Jurkat, Clone E6-1 (cell line): ENCODE measurements around a stretch of chr3.

GRCh38 chr3:152298509-152299162 is 29.9 kb downstream of the MBNL1 start:
- RRBS, result no CpG with 5 or more reads among the region's 10 CpGs

- RRBS, result no CpG with 5 or more reads among the region's 5 CpGs
These were observed 37.2 kb downstream of the MBNL1 start for GRCh38 chr3:152305503-152306823.

DNA sequence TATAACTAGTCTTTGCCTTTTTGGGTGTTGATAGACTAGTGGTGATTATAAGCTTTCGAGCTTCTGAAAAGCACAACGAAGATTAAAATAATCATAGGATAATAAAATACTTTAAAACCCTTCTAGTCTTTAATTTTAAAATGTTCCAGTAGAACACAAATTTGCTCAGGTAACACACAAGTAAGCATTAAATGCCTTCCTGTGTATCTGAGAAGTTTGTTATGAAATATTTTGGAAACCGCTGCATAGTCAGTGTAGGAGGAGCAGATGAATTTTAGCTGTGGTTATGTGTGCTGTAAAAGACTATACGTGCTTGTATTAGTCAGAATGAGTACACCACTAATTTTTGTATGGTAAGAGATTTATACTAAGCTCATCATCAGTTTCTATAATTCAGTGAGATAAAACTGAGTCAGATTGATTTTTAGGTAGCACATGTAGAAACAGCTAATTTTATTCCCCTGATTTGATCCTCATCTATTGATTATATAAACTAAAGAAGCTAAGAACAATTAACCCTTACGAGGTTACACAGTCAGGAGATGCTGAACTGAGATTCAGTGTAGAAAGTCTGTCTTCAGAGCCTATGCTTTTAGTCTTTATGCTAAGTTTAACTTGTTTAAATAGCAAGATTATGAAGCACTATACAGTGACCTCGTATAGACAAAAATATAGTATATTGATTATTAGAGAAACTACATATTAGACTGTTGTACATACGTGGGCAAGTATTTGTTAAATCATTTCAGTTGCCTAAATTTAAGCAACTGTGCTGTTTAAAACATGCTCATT is 41.3 kb downstream of the MBNL1 start:
- RRBS, result no CpG with 5 or more reads among the region's 7 CpGs

DNA sequence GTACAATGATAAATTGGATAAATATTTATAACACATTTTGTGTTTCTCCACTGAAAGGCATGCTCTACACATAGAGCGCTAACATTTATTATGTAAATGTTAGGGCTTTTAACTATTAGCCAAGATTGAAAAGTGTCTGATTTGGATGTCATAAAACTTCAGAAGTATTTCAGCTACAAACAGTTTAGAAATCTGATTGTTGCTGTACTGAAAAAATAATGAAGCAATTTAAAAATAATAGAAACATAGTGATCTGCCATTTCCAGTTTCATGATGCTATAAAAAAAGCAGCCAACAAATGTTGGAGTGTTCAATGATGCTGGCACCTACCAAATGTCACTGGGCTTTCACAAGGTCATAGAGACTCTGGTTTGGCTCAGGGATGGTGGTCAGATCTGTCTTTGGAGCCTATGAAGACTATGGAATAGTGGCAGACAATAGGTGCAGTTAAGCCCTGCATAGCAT is 137.0 kb downstream of the MBNL1 start:
- RRBS, result no CpG with 5 or more reads among the region's 1 CpG

- RRBS, result no CpG with 5 or more reads among the region's 4 CpGs
These were observed 3.0 kb upstream of the RAP2B start for GRCh38 chr3:153159039-153159330.

DNA sequence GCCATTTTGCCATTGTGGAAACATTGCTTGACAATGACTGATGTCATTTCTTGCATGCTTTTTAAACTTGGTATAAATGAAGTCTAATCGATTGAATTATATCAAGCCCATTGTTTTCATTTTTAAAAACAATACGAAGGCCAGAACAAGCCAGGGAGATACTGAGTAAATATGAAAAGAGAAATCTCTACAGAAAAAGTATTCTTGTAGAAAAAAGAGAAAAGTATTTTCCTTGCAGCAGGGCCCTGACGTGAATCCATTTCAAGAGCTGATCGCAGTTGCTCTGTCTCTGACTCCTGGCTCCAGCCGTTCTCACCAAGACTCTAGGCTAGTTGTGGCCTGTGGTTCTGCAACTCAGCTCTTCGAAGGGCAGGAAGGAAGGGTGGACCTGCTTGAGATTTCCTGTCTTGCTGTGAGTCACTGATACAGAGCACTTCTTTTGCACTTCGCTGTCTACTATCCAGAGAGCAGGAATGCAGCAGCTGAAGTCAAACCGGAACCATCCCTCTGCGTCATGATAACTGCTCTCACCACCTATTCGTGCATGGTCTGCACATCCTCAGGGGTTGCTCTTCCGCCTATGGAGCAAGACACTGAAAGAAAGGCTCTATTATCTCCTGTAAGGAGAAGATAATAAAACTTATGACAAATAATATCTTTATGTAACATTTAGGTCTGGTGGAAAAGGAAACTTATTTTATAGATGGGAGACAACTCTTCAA is 59.7 kb downstream of the RAP2B start:
- RRBS, result no CpG with 5 or more reads among the region's 11 CpGs

GRCh38 chr3:154089322-154089879 is 31.8 kb upstream of the ARHGEF26 start:
- RRBS, result no CpG with 5 or more reads among the region's 14 CpGs

DNA sequence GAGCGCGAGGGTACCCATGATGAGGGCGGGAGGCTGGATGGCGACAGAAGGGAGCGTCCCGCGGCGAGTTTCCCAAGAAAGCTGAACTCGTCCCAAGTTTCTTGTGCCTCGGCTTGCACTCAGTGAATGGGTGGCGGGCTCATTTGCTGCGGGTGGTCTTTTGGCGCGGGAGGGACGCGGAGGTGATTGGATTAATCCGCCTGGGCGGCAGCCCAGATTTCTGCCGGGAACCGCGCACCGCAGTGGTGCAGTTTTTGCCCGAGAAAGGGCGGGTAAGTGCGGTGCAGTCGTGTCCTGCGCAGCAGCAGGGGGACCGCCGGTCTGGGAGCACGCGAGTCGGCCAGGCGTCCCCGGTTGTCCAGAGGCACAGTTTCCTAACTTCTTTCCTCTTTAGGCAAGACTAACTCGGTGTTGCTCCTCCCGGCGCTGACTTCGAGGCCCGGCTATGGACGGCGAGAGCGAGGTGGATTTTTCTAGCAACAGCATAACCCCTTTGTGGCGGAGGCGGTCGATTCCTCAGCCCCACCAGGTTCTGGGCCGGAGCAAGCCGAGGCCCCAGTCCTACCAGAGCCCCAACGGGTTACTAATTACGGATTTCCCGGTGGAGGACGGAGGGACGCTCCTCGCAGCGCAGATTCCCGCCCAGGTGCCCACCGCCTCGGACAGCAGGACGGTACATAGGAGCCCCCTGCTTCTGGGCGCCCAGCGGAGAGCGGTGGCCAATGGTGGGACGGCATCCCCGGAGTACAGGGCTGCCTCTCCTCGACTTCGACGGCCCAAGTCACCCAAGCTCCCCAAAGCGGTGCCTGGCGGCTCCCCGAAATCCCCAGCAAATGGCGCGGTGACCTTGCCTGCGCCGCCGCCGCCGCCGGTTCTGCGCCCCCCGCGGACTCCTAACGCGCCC is 610 bp downstream of the ARHGEF26 start:
- RRBS, result 65% methylated on average over 21 of the region's 82 CpGs

DNA sequence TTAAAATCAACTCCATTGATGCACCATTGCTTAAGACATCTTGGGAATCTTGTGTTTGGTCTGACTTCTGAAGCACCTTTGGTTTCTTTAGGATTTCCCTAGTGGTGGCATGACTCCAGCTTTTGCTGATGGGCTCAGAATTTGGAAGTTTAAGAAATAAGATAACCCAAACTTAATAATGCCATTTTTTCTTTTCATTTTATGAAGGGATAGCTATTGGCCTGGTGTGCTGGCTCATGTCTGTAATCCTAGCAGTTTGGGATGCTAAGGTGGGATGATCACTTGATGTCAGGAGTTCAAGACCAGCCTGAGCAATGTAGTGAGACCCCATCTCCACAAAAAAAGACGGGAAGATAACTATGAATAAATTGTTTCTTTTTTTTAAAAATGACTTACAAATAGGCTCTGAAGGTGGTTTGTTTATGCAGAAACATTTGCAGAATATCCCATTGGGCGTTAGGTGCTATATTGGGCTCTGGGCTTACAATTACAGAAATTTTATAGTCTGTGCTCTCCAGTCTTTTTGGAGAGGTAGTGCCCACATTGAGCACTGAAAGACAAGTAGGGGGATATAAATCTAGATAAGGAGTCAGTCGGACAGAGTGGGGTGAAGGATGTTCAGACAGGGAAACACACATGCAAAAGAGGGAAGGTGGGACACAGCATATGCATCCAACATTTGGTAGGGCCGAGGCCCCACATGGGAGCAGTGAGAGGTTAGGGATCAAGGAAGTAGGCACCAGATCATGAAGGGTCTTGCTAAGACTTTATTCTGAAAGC is 92.4 kb downstream of the ARHGEF26 start:
- RRBS, result no CpG with 5 or more reads among the region's 4 CpGs

- RRBS, result 4% methylated on average over 3 of the region's 9 CpGs
These were observed 605 bp downstream of the SLC33A1 start for GRCh38 chr3:155853731-155853912.

DNA sequence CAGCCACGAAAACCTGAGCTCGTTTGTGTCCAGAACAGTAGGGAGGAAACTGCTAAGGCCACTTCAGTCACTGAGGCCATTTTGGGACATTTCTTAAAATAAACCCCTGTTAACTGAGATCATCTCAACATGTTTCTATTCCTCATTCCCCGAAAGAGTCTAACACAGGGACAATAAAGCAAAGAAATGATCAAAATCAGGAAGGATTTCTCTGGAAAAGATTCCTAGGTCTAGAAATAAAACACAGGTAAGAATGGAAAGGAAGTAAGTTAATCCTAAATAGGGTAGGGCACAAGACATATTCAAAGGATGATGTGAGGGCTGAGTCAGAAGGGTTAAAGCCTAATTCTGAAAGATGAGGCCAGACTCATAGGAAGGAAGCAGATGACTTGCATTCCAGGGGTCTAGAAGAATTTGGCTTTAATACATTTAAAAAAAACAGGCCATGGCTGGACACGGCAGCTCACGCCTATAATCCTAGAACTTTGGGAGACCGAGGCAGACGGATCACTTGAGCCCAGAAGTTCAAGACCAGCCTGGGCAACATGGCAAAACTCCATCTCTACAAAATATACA is 3.3 kb downstream of the SSR3 start:
- RRBS, result no CpG with 5 or more reads among the region's 7 CpGs

DNA sequence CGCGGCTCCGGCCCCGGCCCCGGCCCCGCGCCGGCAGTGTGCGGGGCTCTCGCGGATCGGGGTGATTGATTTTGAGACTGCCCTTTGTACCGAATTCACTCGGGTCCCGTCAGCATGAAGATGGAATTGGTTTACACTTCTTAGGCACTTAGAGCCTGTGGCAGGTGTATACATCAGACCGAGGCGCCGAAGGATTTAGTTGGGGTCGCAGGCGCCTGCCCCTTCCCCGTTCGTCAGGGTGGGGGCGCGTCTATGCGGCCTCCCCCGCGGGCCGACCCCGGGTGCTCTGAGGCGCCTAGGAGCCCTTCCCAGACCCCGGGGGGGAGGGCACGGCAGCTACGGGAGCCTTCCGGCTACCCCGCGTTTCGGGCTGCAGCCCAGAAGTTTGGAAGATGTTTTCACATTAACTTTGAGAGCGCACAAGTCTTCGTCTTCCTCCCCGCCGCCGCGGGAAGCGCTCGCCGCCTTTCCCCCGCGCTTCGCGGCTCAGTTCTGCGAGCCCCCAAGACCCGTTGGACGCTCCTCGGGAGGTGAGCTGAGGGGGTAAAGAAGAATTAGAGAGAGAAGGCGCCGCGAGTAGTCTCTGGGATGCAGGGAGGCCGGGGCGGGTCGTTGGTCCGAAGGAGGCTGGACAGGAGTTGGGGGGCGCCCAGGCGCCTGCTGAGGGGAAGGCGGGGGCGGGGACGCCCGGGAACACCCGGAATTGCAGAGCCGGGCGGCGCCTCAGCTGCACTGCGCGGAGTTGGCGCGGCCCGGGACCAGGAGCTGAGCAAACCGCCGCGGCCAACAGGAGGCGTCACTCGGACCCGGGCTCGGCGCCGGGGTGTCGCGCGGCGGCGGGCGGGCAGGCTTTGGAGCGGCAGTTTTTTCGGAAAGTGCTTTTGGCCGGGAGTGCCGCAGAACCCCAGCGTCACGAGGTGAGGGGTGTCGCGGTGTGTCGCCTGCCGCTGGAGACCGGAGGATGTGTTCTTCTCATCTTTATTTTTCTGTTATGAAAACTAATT is 774 bp downstream of the TIPARP start:
- RRBS, result 2% methylated on average over 41 of the region's 102 CpGs

DNA sequence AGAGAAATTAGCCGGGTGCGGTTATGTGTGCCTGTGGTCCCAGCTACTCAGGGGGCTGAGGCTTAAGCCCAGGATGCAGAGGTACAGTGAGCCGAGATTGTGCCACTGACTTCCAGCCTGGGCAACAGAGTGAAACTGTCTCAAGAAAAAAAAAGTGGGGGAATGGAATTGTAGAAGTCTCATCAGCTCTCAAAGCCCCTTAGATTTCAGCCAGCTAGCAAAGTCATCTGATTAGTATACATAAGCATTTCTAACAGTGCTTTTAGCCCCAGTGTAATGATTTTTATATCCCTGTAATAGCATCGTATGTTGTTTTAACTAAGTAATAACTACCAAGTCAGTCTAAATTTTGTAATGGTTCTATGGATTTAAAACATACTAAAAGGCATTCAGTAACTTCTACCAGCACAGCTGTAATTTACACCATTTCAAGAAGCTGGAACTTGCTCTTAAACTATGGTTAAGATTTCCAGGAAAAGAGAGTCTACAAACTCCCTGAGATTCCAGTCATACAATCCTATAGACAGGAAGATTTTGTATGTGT is 33.4 kb downstream of the TIPARP start:
- RRBS, result no CpG with 5 or more reads among the region's 4 CpGs

GRCh38 chr3:156809784-156810621 is 16.1 kb upstream of the LEKR1 start:
- RRBS, result no CpG with 5 or more reads among the region's 10 CpGs

DNA sequence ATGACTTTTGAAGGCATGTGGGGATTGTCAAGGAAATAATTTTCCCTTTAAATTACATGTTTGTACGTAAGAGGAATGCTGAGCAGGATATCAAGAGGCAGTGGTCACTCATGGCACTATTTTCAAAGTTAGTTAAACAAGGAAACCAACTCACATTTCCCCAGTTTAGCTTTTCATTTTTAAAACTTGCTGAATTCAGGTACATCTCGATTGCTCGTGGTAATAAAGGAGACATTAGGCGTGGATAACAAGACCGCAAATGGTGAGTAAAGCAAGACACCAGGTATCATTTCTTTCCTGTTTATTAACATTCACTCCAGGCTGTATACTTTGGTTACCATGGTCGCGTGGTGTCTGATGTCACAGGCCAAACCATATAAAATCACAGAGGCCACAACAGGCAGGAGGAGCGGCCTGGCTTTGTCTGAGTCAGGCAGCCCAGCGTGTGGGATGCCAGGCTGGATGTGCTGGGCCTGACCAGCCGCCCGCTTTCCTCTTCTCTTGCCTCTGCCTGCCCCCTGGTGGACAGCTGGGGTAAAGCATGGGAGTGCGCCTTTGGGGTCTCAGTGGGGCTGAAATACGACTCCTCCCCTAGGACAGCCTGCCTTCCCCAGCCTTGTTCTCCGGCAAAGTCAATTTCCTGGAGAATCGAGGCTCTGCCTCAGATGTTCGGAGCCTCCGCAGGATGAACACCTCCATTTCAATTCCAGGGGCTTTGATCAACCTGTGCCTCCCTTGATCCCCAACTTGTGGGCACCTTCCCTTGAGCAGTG is 78.4 kb downstream of the CCNL1 start:
- RRBS, result no CpG with 5 or more reads among the region's 17 CpGs

- RRBS, result no CpG with 5 or more reads among the region's 8 CpGs
These were observed 67.7 kb downstream of the CCNL1 start for GRCh38 chr3:157092078-157092865.

GRCh38 chr3:157115868-157116471 is 44.0 kb downstream of the CCNL1 start:
- RRBS, result no CpG with 5 or more reads among the region's 5 CpGs

DNA sequence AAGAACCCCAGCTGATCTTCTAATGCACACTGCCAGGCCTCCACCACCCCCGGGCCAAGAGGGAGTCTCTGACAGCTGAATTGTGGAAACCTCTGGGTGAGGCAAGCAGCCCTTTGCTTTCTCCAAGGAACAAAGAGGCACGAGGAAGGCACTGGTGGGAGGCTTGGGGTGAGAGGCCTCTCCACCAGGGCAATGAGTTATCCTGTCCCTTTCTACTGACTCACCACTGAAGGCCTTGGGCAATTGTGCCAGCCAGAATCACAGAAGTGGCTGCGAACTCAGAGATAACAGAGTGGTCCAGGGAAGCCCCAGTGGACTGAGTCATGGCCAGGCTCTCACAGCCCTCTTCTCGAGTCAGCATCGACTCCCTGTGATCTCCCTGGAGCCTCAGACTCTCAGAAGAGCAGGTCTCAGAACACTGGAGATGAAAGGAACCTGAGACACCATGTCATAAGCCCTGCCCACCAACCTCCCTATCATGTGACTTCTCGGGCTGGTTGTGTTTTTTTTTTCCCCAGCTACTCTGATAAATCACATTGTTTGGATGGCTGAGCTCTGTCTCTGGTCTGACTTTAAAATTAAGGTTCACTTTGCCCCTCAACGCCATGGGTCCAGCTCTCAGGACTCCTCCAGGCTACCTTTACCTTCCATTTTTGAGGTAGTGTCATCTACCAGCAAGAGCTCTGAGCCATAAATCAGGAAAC is 31.6 kb downstream of the CCNL1 start:
- RRBS, result no CpG with 5 or more reads among the region's 7 CpGs

DNA sequence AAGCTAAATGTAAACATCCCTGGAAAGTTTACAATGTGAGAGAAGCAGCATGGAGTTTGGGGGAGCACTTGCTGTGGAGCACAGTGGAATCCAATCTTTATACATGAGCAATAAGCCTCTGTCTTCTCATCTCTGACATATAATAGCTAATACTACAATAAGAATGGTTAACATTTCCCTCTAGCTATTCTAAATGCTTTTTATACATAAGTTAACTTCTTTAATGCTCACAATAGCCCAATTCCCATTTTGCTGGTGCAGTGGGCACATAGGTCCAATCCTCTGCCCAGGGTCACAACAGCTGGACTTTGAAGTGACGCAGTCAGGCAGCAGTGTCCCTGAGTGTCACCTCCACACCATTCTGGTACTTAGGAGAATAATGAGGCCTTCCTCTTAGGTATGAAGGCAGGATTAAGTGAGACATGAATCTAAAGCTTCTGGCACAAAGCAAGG is 26.4 kb downstream of the CCNL1 start:
- RRBS, result no CpG with 5 or more reads among the region's 1 CpG

DNA sequence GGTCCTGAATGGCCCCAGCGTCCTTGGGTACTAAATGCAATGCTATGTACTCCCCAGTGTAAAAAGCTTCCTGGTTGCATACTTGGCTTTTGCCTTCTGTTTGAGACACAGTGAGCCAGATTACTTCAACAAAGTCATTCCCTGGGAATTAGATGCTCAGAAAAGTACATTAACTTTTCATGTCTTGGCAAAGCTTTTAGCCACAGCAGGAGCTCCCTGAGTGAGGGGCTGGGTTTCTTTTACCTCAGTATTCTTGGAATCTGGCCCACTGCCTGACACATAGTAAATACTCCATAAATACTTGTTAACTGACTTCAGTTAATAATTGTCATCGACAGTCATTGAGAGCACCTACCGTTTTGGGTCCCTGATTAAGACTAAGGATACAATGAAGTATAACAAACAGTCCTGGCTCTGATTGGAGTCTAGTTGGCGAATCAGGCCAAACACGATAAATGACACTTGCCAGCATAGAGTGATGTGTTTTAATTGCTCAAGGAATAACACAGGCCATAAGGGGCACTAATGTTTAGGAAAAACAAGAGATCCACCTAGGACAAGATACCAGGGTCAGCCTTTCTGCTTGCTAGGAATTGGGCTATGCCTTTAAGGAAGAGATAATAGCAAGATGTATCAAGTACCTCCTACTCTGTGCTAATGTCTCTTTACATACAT is 23.8 kb downstream of the CCNL1 start:
- RRBS, result no CpG with 5 or more reads among the region's 5 CpGs